LHCN-M2 (cell line): Measurements from ENCODE around the genes H2BC8 and BTN3A1.

GRCh38 chr6:26215853-26216793 lies at the start of gene H2BC8:
Gene H2BC8 (minus strand): TSS chr6:26216688.
- RAMPAGE, long total RNA, result no peak

DNA sequence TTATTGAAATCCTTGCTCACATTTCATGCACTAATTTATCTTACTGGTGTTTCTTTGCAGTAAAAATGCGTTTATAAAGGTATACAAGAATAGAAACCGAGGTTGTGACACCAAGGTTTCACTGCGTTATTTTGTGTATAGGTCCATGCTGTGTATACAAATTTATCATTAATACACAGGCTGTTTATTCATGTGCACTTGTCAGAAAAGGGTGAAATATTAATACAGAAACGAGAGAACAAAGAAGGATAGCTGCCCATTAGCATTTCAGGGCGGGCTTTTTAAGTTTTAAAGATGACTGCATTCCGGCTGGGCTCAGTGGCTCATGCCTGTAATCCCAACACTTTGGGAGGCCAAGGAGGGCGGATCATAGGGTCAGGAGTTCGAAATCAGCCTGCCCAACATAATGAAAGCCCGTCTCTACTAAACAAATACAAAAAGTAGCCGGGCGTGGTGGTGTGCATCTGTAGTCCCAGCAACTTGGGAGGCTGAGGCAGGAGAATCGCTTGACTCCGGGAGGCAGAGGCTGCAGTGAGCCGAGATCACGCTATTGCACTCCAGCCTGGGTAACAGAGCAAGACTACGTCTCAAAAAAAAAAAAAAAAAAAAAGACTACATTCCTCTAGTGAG lies 932 bp downstream of the H2AC8 start:
- RAMPAGE, long total RNA, result no peak

- RAMPAGE, long total RNA, result no peak
Measured at GRCh38 chr6:26284539-26285001, 764 bp downstream of the H4C8 start.

DNA sequence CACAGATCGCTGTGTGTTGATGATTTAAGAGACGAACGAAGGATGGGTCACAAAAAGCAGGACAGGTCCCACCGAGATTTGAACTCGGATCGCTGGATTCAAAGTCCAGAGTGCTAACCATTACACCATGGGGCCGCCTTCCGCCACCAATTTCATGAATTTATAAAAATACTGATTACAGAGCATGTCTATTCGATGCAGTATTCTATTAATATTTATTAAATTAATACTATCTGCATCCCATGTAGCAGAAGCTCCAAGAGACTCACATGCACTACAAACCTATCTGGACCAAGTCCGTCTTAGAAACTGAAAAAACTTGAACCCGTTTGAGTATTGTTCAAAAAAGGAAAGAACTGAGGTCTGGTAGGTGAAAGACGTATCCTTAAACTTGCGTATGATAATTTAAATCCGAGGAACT lies 25.8 kb upstream of the H4C8 start:
- RAMPAGE, long total RNA, result no peak

DNA sequence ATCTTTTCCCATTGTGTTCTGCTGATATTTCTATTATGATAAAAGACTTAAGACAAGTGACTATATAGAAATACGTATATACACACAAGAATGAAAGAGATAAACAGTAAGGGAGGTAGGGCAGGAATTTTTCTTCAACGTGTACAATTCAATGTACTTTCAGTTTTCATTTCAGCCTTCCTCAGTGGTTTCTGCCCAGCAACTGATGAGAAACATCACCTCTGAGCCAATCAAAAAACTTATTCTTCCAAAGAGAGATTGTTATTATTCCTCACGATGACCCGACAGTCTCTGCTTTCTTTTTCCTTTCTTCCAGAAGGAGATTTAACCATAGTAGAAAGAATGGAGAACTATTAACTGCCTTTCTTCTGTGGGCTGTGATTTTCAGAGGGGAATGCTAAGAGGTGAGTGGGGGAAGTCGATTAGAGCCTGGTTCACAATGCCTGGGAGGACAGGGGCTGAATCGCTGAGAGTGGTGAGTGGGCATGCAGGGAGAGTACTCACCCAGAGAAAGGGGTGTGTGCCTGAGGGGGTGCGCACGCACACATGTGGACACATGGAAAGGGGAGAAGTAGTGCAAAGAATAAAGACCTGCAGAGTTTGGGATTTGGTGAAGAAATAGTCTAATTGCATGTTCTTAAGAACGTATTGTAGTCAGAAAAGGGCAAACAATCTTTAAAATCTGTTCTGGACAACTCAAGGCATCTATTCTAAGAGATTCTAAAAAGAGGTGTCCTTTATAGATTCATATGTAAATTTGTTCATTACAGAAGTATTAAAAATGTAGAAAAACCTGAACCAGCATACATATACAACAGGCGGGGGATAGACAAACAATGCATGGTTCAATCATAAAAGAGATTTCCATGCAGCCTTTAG lies at the start of gene BTN3A1:
BTN3A1 (plus strand) TSS at position 267 of the 879 bp plus-strand sequence.
- RAMPAGE, long total RNA, result no peak

DNA sequence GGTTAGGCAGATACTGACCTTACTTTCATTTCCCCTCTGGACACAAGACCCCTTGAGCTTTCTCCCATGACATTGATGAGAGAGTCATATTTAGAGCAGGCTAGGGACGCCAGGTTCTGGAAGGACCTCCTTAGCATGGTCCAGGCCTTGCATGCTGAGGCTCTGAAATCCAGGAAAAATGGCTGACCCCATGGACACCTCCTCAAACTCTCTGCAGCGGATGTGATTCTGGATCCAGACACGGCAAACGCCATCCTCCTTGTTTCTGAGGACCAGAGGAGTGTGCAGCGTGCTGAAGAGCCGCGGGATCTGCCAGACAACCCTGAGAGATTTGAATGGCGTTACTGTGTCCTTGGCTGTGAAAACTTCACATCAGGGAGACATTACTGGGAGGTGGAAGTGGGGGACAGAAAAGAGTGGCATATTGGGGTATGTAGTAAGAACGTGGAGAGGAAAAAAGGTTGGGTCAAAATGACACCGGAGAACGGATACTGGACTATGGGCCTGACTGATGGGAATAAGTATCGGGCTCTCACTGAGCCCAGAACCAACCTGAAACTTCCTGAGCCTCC lies 6.2 kb upstream of the BTN2A1 start:
- RAMPAGE, long total RNA, result no peak

- RAMPAGE, long total RNA, result no peak
Measured at GRCh38 chr6:26462984-26463600, 5.3 kb downstream of the BTN2A1 start.

DNA sequence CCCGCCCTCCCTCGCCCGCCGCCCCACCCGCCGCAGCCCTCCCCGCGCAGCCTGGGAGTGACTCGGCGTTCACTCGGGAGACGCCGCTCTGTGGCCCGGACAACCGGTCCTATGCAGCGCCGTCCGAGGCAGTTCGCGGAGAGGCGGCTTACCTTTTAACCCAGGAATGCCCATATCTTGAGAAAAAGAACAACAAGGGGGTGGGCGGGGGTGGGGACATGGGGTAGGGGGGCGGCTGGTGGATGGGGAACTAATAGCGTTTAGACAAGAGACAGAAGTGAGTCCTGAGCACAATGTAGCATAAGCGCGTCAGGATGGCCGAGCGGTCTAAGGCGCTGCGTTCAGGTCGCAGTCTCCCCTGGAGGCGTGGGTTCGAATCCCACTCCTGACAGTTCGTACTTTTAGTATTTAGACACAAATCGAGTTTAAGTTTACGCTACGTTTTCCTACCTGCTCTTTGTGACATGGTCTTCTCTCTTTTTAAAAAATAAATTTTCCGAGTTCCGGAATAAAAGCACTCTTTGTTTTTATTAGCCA lies 17.2 kb upstream of the HMGN4 start:
- RAMPAGE, long total RNA, result no peak

DNA sequence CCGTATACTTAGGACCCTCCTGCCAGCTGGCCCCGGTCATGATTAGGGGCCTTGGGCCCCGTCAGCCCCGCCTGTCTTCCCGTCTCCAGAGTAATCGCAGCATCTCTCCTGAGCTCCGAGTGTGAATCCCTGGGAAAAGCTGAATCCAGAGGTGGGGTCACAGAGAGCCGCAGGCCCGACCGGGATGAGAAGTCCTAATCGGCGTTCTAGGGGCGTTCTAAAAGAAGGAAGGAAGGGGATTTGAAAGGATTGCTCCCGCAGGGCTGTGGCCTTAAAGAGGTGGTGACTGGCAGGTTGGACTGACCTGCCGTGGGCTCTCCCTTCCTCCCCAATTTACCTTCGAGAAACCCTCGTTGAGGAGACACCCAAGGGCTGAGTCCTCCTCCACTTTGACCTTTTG lies 407 bp downstream of the HMGN4 start:
- RAMPAGE, long total RNA, result no peak

- RAMPAGE, long total RNA, result no peak
Measured at GRCh38 chr6:26550123-26551018, 12.2 kb downstream of the HMGN4 start.

DNA sequence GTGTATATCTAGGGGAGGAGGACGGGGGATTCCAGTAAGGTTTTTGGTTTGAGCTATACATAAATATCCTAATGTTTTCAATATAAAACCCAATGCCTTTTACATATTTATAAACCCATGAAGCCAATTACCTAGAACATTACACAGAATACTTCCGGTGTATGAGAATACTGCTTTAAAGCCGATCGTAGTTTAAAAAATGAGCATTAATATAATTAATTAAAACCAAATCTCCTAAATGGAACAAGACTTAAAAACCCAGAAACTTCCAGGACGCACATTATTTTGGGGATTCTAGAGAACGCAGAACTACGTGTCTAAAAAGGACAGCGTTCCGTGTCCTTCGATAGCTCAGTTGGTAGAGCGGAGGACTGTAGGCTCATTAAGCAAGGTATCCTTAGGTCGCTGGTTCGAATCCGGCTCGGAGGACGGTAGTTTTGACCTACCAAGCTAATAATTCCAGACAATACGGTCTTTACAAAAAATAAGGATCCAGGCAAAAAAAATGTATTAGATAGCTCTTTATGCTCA lies 19.9 kb upstream of the ABT1 start:
- RAMPAGE, long total RNA, result no peak

GRCh38 chr6:26613594-26614605 lies 17.1 kb downstream of the ABT1 start:
- RAMPAGE, long total RNA, result no peak

DNA sequence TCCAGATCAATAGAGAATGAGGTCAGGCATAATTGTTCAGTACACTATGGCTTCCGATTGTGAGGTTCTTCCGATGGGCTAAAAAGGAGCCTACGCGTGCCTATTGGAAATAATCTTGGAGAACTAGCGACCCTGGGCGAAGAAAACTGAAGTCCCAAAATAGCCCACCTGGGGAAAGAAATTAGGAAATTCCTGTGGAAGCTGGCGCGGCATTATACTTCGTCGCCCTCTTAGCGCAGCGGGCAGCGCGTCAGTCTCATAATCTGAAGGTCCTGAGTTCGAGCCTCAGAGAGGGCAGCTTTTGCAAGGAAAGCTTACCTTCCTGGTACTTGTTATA lies 83.5 kb upstream of the ZNF322 start:
- RAMPAGE, long total RNA, result no peak

DNA sequence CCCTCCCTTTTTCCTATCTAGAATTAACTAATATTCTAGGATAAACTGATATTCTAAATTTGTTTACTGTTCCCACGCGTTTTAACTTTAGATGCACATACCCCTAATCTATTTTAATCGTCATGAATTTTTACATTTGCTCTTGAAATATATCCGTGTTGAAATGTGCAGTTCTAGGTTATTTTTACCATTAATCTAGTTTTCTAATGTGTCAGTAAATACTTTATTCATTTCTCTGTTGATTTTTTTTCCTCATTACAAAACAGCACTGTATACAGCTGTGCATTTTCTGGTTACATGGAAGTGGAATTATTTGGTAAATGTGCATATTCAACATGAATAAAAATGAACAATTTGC lies 1.2 kb downstream of the H4C9 start:
- RAMPAGE, long total RNA, result no peak

DNA sequence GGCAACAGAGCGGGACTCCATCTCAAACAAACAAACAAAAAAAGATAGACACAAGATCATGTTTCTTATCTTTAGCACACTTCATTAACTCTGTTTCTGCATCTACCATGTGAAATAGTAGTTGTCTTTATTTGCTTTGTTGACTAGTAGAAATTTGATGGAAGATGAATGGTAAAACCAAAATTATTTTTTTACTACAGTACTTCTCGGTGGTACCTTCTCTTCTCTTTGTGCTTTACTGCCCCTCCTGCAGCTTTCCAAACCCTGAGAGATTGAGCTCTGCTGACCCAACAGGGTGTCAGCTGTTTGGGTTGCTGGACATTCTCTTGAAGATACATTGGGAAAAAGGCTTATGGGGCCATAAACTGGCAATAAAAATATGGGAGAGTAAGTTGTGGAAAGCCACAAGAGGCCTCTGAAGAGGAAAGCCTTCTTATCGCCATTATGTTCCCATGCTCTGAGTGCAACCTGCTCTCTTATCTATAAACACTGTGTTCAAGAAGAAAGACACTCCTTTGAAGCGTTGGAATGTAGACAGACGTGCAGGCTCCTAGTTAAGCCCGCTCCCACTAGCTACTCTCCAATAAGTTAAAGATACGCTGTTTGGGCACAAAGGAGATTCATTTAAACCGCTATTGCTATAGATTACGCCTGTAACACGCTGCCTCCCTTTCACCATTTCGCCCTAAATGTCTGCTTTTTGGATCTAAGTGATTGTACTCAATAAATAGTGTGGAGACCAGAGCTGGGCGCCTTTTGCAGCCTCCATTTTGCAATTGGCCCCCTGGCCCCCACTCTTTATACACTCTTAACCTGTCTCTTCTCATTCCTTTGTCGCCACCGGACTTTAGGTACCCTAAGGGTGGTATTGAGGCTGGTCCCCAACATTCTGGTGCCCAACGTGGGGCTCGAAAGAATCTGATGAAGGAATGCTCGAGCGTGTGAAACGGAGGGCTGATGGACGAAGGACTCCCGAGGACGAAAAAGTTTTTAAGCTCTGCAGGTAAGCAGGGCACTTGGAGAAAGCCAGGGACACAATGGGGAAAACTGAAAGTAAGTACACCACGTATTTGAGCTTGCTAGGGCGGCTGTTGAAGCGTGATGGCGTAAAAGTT lies 40.6 kb downstream of the H2AC12 start:
- RAMPAGE, long total RNA, result no peak

- RAMPAGE, long total RNA, result no peak
Measured at GRCh38 chr6:27230319-27230782, 17.1 kb upstream of the PRSS16 start.

DNA sequence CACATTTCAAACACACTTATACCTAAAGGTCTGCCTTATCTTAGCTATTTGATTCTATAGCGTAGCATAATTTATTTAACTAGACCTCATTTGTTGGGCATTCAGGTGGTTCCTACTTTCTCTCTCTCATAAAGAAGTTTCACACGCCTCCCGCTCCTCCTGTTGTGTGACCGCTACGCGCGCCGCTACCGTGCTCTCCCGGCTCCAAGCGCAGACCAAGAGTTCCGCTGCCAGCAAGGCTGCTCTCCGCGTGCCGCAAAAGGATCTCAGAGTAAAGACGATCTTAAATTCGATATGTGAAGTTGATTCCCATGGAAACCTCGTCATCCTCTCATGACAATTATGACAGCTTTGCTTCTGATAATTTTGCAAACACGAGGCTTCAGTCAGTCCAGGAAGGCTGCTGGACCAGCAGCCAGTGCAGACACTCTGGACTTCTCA lies 20.4 kb downstream of the PRSS16 start:
- RAMPAGE, long total RNA, result no peak

DNA sequence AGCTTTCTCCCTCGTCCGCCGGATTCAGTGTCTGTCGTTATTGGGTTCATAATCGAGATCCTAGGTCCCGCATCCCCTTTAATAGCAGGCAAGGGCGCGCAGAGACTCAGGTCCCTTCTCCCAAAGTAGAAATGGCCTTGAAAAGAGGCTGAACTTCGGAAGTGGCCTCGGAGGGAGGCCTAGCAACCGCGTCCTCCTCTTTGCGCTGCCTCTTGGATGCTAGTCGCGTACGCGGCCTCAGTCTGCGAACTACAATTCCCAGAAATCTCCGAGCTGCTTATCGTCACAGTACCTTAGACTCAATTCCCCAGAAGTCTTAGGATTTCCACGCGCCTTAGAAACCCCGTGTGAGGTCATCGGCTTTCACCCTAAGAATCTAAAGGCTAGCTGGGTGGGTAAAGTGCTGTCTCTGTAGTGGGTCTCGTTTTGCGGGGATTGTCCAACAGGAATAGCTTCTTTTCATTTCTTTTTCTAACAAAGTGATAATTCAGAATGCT lies 34.4 kb downstream of the ZNF391 start:
- RAMPAGE, long total RNA, result no peak

GRCh38 chr6:27472074-27472604 lies 766 bp downstream of the ZNF184 start:
- RAMPAGE, long total RNA, result no peak

- RAMPAGE, long total RNA, result no peak
Measured at GRCh38 chr6:27502574-27503320, 29.8 kb upstream of the ZNF184 start.